ENCODE measurements around the genes DPY19L2, TBK1 and LLPH.

DNA sequence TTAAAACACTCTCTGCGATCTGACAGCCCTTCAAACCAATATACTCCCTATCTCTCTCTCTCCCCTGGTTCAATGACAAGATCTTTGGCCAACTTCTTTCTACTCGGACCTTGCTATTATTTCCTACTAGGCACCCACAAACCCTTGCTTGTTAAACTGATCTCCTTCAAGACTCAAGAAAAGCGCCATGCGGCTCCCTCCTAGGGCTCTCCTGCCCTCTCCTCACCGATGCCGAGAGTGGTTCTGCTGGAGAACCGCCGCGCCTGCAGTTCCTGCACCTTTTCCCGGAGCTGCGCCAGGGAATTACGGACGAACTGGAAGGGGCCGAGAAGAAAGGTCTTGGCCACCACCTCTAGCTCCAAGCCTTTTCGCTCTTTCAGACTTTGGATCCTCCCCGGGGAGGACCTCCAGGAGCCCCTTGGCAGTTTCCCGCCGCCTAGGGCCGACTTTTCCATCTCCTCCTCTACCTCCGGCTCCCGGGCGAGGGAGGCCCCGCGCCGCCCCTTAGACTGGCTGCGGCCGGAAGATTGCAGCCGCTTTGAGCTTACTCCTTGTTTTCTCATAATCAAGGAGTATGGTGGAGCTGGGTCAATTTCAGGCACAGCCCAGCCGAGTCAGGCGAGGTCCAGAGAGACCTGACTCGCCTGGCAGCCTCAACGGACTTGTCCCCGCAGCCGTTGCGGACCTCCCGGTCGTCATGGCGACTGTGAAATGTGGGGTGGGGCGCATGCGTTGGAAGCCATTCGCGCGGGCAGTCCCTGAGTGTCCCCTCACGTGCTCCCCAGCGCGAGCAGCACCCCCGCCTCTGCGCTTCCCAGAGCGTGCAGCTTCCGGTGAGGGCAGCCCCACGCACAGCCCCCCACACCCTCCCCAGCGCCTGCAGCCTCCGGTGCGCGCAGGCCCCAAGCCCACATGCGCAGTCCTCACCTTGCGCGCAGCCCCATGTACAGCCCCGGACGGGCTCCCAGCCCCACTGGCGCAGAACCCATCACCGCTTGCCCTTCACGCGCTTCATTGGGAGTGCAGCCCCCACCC is at the start of gene DPY19L2:
Gene DPY19L2 (minus strand): TSS at position 663 of the 1,035 bp plus-strand sequence.
- PRO-cap, result bidirectional peak, plus-strand start at position 919 of the sequence, minus-strand start at position 807 of the sequence

- PRO-cap, result no peak
Measured at GRCh38 chr12:63821611-63822881, 22.5 kb upstream of the SRGAP1 start.

GRCh38 chr12:63919971-63920567 is 75.6 kb downstream of the SRGAP1 start:
- PRO-cap, result no peak

GRCh38 chr12:63944832-63945361 is 100.4 kb downstream of the SRGAP1 start:
- PRO-cap, result no peak

GRCh38 chr12:64338662-64339053 is 51.9 kb downstream of the C12orf56 start:
- PRO-cap, result no peak

GRCh38 chr12:64389105-64389466 is 1.5 kb downstream of the C12orf56 start:
- PRO-cap, result no peak

- PRO-cap, result no peak
Measured at GRCh38 chr12:64399965-64400473, 4.2 kb upstream of the XPOT start.

DNA sequence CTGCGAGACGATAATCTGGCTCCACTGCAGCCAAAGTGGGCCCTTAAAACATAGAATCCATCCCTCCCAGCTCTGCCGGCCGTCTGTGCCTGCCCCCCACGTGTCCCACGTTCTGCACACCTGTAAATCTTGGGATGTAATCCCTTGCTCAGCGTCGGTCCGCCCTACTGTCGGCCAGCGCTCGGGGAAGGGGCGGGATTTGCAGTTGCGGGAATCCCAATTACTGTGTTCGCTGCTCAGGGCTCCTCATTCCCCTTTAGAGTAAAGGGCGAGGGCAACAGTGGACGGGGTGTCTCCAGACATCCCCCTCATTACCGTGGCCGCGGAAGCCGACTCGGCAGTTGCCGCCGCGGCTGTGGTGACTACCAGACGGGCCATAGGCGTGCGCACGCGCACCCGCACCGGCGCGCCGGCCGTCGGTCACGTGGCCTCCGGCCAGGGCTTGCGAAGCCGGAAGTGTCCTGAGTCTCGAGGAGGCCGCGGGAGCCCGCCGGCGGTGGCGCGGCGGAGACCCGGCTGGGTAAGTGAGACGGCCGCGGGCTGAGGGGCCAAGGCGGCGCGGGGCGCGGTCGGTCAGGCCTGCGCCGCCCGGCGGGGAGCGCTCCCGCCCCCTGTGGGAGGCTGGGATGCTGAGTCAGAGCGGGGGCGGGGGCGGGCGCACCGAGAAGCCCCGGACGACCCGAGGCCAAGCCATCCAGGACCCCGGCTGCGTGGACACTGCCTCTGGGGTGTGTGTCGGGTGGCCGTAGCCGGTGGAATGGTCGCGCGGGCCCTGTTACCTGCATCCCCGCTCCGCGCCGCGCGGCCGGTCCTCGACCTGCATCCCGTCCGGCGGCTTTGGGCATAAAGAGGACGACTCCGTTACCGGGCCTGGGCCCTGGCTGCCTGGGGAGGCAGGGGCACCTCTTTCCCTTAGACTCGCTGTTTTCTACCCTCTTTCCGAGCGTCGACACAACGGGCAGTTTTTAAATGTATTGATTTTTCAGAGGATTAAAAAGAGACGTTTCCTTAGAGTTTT is at the start of gene TBK1:
Gene TBK1 (plus strand): TSS at position 453 of the 1,018 bp plus-strand sequence.
- PRO-cap, result bidirectional peak, plus-strand start at position 471 of the sequence, minus-strand start at position 378 of the sequence; bidirectional peak, plus-strand start at position 864 of the sequence, minus-strand start at position 839 of the sequence

DNA sequence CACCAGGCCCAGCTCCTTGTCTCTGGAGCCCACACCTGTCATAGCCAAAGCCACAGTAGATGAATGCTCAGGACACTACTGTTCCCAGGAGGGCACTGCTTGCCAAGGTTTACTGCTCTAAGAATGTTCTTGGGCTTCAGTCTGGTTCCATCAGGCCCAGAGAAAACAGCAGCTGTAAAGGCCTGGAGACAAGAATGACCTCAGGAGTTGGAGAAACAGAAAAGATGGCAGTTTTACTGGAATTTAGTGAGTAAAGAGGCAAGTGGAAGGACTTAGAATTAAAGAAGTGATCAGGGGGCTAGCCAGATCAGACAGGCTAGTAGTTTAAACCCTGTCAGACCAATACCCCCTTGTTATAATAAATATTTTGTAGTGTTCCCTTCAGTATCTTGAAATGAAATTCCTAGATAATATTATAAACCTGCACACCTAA is 17.9 kb downstream of the TBK1 start:
- PRO-cap, result no peak

GRCh38 chr12:64630135-64631479 is 20.3 kb downstream of the RASSF3 start:
- PRO-cap, result no peak

- PRO-cap, result no peak
Measured at GRCh38 chr12:64670011-64670525, 59.8 kb downstream of the RASSF3 start.

GRCh38 chr12:64687967-64688881 is 71.0 kb downstream of the GNS start:
- PRO-cap, result no peak

GRCh38 chr12:64782187-64782748 is 23.1 kb upstream of the GNS start:
- PRO-cap, result bidirectional peak, plus-strand start at chr12:64782484, minus-strand start at chr12:64782289

DNA sequence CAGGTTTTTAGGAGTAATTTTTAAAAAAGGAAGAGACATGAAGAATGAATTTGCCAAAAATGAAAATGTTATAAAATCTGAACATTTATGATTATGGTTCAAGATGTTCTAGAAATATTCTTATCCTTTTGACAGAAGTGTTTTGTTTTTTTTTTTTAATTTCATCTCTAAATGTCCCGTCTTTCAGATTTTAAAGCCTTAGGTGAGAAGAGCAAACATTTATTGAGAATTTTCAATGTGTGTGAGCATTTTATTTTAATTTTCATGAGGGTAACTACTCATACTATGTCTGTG is 12.3 kb downstream of the LEMD3 start:
- PRO-cap, result no peak

GRCh38 chr12:65209530-65210041 is 40.2 kb downstream of the LEMD3 start:
- PRO-cap, result no peak

DNA sequence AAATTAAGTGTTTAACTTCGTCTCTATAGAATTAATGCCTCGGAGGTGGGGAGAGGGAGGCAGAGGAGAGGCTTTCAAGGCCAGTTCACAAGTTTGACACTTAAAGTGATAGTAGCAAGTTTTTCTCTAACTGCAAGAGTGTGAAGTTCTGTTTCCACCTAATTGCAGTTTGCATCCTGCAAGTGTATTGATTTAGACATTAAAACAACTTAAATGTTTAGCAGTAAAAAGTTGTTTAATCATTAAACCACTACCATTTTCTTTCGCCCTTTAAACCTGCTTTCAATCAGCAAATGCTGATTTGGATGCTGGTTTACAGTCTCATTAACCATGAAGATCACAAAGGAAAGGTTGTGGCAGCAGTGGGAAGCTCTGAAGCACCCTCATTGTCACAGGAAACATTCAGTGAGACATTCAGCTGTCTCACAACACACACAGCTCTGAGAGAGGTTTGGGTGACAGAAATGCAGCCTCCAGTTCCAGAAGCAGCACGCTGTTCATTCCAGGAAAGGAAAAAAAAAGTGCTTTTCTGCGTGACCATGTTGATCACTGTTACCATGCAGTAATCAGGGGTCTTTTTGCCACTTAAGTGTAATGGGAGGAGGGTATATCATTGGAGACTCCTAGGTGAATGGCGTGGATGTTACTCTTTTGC is 102.2 kb downstream of the HMGA2 start:
- PRO-cap, result unidirectional peak, plus-strand start at position 342 of the sequence

DNA sequence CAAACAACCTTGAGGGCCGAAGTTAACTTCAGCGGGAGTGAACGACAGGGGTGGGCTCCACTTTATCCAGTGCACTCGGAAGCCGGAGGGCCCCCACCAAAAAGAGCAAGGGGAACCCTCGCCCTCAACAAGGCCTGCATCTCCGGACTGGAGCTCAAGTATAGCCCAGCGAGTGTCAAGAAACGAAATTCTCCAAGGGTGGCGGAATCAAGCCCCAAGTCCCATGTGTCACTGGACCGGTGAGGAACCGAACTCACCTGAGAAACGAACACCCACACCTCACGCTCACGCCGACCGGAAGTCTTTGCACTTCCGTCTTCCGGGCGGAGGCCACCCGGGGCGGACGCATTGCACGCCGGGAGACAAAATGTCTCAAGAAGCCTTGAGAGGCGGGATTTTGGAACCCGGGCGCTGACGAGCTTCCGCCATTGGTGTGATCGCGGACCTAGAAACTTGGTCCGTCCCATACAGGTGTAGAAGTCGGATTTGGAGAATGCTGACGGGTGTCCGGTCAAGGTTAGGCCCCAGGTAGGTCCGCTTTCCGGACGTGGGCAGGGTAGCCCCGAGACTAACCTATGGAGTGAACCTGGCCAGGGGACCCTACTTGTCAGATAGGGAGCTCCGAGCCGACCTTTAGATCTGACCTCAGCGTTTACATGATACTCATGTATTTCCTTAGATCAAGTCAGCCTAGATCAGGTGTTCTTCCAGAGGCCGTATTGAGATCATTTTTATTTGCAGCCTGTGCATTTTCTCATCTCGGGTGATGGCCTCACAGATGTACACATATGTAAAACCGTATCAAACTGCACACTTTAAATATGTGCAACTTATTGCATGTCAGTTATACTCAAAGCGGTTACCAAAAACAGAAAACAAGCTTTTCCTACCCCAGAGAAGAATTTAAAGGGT is at the start of gene LLPH:
Gene LLPH (minus strand): TSS at position 303 of the 912 bp plus-strand sequence.
- PRO-cap, result bidirectional peak, plus-strand start at position 476 of the sequence, minus-strand start at position 296 of the sequence

GRCh38 chr12:66236138-66236969 is 47.3 kb downstream of the IRAK3 start:
- PRO-cap, result no peak

DNA sequence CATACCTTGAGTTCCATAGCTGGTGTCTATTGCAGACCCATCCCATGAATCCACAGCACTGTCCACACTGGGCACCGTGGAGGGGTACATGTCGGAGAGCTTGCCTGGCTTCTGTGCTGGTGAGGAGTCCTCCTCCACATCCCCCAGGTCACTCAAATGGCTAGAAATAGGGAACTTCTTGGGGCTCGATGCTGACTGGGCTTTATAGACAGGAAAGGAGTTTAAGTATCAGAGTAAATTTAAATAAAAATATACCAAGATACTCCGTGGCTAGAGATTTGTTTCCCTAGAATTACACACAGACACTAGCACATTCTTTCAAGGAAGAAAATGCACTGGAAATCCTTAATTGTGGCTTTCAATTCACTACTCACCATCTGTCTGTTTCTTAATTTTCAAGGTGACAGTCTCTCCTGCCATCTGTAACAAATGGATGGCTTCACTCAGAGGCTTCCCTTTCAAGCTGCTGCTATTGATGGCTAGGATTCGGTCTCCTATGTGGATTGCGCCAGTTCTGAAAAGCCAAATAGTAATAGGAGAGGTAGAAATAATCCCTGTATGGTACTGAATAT is 90.1 kb downstream of the HELB start:
- PRO-cap, result no peak

- PRO-cap, result unidirectional peak, minus-strand start at chr12:66536966
Measured at GRCh38 chr12:66536906-66537193, 142.0 kb downstream of the GRIP1 start.